ENCODE results near the gene SLC6A4.

DNA sequence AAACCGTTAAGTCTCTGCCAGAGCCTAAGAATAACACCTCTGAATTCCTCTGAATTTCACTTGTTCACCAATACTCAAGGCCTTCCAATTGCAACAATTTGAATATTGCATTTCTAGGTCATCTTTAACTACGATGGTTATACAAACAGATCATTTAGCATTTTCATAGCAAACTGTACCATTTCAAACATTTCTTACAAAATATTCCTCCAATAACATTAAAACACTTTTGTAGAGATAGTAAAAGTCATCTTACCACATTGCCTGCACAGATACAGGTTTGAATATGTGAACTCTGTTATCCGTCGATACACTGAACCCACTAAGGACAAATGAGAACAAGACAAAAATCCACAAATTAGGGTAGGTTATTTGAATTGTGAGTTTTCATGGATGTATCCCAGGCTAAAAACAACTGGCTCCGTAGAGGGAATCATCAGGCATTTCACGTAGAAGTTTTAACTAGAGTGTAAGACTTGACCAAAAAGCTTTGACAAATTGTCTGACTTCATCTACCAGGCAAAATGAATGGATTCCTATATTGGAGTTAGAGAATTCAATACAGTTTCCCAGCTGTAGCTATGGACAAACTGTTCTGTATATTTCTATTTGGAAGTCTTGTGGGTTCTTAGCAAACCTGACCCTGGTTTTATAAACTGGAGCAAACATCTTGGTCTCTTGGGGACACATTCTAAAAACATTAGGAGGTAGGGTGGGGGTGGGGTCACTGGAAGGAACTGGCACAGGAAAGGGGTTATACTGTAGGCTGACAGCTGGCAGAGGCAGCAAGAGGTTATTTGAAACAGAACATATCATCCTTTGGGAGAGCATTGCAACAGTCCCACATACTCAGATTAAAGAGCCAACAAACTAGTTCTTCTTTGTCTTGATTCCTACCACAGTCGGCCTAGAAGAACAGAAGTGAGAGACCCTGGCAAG is 54.1 kb upstream of the CORO6 start:
- PRO-cap: no peak

GRCh38 chr17:29723671-29724315 is 101.1 kb upstream of the CORO6 start:
- PRO-cap: no peak

DNA sequence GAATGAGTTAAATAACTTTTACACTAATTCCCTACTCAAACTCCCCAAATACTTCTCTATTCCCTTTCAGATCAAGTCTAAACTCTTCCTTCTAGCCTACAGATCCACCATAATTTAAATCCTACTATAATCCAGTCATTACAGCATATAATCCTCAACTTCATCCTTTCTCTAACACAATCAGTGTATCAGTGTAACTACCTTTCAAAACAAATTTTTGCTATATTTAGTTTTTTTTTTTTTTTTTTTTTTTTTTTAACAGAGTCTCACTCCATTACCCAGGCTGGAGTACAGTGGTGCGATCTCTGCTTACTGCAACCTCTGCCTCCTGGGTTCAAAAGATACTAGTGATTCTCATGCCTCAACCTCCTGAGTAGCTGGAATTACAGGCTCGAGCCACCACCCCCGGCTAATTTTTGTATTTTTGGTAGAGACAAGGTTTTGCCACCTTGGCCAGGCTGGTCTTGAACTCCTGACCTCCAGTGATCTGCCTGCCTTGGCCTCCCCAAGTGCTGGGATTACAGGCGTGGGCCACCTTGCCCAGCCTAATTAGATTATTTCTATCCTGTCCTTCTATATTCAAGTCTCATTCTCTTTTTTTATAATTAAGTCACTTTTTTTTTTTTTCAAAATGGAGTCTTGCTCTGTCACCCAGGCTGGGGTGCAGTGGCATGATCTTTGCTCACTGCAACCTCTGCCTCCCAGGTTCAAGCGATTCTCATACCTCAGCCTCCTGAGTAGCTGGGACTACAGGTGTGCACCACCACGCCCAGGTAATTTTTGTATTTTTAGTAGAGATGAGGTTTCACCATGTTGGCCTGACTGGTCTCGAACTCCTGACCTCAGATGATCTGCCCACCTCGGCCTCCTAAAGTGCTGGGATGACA is 147.4 kb upstream of the CORO6 start:
- PRO-cap: no peak

DNA sequence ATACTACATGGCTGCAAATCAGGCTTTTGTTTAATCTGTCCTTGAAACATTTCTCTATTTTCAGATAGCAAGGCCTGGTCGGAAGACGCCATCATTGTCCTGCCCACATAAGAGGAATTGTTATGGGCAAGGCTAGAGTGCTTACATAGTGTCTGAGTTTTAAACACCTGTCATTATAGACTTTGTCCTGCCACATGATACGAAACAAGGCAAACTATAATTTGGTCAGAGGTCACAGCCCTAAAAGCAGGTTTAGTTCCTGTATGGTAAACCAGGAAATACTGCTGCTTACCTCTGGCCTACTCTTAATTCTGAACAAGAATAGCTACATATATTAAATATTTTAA is 104.4 kb downstream of the SSH2 start:
- PRO-cap: no peak

DNA sequence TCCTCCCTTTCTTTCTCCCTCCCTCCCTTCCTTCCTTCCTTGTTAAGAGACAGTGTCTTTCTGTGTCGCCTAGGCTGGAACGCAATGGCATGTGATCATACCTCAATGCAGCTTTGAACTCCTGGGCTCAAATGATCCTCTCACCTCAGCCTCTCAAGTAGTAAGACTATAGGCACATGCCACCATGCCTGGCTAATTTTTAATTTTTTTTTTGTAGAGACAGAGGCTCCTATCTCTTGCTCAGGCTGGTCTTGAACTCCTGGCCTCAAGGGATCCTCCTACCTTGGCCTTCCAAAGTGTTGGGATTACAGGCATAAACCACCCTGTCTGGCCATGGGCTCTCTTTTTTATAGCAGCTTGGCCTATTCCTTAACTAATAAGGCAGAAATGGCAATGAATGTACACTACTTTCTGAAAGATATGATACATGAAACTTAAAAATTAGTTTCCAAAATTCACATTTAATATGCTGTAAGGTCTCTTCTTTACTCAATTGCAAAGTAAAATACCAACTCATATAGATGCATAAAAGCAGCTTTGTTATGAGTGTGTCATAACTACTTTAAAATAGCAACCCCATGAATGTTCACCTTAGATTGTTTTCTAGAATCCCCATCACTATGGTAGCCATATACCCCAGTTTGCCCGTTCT is 28.1 kb downstream of the SSH2 start:
- PRO-cap: no peak

- PRO-cap: bidirectional peak, plus-strand start at chr17:29929903, minus-strand start at chr17:29929778
Observed at GRCh38 chr17:29928814-29929948, 847 bp downstream of the SSH2 start.

DNA sequence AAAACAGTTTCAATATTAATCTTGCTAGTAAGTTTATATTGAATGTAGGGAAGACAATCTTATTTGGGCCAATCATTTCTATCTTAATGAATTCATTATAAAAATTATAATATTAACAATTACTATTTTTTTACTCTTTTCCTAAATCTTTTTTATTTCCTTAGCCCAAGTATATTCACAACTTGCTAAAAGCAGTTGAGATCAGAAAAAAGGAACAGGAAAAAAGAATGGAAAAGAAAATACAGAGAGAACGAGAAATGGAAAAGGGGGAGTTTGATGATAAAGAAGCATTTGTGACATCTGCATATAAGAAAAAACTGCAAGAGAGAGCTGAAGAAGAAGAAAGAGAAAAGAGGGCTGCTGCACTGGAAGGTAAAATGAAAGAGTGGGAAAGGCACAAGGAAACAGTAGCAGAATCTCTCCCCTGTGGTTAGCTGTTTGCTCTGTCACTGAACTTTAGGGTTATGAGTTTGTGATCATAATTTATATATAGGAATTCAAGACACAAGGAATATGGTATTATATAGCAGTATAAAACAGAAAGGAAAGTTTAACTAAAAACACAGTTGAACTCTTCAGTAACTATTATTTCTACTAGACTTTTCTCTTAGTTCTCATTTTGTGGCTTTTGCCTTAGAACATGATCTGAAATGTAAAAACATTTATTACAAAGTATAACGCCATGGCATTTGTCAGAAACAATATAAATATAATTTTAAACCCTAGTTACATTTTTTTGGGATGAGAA is 56.4 kb downstream of the SLC6A4 start:
- PRO-cap: no peak

GRCh38 chr17:30235190-30236303 is at the start of gene SLC6A4:
Gene SLC6A4, minus strand, starts transcription at chr17:30235697.
- PRO-cap: no peak

DNA sequence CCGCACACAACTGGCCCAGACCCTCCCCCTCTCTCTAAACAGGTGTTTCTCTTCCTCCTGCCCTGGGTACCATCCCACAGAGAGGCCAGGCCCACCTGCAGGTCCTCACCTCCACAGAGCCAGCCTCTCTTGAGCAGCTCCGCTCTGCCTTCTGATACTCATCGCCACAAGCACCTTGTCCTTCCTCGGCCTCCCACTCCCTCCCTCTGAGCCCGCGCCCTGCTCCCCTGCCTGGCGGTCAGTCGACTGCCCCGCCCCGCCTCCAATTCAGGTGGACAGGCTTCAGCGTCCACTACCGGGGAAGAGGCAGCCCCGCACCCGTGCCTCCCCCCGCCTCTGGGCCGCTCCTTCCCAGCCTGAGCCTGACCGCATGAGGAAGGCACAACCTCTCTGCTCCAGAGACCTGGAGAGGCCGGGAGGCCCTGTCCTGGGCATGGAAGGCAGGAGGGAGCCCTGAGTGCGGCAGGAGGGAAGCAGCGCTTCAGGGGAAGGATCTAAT is 2.8 kb upstream of the SLC6A4 start:
- PRO-cap: no peak

- PRO-cap: no peak
Observed at GRCh38 chr17:30285281-30285980, 6.3 kb downstream of the BLMH start.

- PRO-cap: no peak
Observed at GRCh38 chr17:30286530-30287072, 5.1 kb downstream of the BLMH start.

DNA sequence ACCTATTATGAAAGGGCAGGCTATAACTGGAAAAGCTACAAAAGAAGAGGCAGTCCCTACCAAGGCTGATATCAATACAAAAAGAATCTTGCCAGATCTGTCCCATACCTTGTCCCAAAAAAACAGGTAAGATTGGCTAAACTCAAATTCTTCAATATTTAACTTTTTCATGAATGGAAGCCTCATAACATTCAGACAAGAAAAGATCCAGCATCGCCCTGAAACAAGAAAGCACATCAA is 2.6 kb downstream of the BLMH start:
- PRO-cap: no peak

DNA sequence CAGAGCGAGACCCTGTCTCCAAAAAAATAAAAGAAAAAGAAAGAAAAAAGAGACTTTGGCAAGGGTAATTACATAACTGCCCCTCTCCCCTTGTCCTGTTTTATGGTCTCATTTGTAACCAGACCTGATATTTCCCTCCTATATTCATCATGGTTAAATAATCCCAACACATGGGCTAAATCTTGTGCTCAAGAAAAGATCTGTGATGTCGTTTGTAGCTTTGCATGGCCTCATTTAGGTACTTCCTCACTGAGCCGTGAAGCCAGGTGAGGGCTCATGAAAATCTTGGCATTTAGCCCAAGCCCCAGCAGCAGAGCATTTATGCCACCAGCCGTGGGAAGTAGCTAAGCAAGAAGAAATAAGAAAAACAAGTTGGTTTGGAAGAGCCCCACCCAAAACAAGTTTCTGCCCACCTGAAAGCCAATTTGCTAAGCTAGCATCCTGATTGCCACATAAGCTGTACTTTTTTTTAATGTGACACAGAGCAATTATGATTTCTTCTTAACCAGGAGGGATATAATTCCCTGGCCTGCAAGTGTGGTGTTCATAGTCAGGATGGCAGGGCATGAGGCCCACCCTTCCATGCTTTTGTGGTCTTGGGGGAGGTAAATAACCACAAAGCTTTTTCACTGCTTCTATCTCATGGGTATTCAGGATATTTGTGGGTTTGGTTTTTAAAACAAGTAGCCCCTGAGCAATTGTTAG is 10.6 kb downstream of the TMIGD1 start:
- PRO-cap: no peak

GRCh38 chr17:30337547-30338114 is 3.8 kb upstream of the TMIGD1 start:
- PRO-cap: no peak

DNA sequence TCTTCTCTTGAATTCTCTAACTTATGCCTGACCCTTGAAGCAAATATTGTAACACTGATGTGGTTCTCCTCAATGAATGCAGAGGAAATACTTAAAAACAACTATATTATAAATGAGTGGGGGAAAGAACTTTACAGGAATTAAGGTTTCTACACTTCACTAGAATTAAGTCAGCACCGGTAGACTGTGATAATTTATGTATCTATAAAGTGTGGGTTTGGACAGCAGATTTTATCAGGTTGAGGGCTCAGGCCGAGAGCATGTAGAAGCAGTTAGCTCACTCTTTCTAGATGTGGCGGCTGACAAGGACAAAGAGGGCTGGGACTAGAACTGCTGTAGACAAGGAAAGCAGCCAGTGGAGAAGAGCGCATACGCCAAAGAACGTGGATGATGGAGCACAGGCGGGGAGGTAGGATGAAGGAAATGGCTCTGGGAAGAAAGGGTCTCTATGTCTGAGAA is 566 bp upstream of the GOSR1 start:
- PRO-cap: no peak

DNA sequence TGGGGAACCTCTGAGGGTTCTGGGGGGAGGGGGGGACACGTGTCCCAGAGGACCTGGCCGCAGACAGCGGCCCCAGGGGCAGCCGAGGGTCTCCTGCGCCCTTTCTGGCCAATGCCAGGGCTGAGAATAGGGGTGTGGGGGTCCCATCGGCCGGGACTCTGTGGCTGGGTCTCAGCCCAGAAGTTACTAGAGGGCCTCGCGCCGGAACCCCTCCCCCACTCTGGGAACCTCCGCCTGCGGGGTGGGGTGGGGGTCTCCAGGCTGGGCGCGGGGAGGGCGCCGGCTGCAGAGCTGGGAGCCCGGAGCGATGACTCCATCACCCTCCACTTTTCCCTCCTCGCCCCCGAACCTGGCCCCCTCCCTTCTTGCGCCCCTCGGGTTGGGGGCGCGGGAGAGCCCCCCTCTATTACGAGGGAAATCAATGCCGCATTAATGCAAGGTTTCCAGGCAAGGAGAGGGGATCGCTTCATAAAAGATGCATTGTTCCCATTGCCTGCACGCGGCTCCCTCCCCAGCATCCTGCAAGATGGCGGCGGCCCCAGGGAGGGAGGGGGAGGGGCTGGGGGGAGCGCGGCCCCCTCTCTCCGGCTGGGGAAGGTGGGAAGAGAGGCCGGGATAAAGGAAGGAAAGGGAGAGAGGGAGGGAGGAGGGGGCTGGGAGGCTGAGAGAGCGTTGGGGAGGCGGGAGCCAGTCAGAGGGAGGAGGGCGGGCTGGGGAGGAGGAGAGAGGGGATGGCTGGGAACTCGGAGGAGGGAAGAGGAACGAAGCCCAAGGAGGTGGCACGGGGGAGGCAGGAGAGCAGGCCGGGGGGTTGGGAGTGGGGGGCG is 156.7 kb downstream of the CRLF3 start:
- PRO-cap: no peak

- PRO-cap: no peak
Observed at GRCh38 chr17:30822776-30823326, 1.6 kb downstream of the CRLF3 start.

DNA sequence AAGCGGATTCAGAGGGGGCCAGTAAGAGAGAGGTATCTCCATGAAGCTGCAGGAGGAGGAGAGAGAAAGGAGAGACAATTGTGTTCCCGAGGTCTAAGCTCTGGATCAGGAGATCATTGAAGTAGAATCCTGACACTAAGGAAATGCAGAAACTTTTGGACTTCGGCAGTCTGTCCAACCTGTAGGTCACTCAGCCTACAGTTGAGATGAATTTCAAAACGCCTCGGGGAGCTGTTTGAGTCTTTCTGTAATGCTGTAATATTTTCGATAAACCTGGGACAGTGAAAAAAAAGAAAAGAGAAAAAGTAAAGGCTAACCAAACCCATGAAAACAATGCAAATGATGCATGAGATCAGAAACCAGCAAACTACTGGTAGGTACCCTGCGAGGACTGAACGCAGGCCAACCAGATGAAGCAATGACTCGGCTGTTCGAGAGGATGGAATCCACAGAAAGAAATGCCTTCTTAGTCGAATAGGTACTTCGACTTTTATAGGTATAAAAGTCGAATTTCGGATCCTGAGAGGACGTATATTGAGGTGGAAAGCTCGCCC is 609 bp upstream of the ATAD5 start:
- PRO-cap: no peak

GRCh38 chr17:30952873-30953553 is 17.8 kb upstream of the RNF135 start:
- PRO-cap: no peak

DNA sequence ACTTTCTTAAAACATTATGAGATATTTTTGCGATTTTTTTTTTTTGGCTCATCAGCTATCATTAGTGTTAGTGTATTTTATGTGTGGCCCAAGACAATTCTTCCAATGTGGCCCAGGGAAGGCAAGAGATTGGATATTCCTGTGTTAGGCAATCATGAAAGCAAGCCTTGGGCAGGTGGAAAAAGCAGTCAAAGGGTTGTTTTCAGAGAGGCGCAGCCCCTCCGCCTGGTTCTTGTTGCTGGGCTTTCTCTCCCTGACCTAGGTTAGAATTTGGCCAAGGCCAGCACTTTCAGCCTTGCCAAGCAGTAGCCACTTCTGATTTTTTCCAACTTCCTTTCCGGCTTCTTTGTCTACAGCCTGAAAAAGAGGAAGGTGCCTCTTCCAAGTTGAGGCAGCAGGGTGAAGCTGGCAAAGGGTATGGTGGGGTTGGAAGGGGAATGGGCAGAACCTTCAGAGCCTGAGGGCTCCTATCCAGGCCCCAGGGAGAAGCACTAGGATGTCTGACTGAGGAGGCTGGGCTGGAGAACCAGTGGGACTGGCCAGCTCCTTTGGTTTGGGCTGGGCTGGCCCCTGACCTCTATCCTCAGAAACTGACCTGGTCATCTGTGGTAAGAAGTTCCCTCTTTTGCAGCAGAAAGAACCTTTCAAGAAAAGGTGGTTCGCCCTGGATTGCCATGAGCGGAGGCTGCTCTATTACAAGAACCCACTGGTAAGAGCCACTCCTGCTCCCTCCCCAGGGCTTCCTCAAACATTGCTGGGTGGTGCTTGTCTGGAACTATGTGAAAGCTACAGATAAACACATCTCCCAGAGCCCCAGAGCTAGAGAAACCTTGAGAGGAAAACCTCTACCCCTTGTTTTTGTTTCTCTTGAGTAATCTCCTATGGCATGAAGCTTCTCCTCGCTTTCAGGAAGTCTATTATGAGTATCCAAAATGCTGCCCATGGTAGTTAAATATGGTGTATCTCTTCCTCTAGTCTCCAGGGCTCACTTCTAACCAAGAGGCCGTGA is 16.7 kb upstream of the RNF135 start:
- PRO-cap: no peak